Myometrial cell (primary cell): ENCODE data around the genes KLHDC8A, LEMD1, CDK18, SLC45A3, NUCKS1 and FAM72A.

DNA sequence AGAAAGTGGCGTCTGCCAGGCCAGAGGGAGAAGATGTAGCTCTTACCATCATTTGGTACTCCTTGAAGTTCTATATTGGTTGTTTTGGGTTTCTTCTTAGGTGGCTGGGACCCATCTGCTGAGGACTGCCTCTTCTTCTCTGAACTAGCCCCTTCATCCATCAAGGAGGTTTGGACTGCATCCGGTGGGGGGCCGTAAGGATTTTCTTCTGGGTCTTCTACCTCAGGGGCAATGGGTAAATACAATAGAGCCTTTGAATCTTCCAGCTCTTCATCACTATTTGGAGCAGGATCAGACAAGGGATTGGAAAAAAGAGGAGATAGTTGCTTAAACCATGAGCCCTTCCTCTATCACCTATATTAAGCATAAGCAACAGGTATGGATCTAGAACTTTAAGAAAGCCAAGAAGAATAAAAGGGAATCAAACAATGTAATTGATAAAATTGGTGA is 12.4 kb upstream of the TMEM81 start:
- RAMPAGE, long total RNA: no peak

DNA sequence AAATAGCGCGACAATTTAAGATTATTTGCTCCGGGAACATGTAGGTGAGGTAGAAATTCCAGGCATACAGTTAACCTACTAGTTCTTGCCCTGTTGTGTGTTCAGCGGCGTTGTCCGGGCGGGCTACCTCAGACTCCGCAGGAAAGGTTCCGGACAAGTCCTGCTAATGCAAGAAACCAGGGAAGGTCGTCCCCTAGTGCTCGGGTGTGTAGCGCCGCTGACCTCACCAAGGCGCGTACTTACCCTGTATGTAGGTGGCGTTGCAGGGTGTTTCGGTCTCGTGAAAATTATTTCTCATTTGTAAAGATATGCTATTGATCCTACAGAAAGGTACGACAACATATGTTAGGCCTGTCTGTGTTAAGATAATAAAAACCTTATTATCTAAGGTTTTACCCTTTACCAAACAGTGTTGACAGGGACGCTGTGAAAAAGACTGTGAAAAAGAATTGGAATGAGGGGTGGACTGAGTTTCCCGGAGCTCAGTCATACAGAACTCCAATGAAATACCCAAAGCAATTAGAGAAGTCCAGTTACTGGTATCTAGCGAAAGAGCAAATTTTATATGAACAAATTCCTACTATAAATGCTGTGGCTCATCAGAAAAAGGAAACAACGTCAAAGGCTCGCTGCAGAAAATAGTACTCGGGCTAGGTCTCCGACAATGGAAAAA is 523 bp upstream of the RBBP5 start:
- RAMPAGE, long total RNA: no peak

- RAMPAGE, long total RNA: no peak
Observed at GRCh38 chr1:205175407-205176197, 35.9 kb downstream of the DSTYK start.

- RAMPAGE, long total RNA: no peak
Observed at GRCh38 chr1:205284177-205285185, 37.1 kb downstream of the NUAK2 start.

DNA sequence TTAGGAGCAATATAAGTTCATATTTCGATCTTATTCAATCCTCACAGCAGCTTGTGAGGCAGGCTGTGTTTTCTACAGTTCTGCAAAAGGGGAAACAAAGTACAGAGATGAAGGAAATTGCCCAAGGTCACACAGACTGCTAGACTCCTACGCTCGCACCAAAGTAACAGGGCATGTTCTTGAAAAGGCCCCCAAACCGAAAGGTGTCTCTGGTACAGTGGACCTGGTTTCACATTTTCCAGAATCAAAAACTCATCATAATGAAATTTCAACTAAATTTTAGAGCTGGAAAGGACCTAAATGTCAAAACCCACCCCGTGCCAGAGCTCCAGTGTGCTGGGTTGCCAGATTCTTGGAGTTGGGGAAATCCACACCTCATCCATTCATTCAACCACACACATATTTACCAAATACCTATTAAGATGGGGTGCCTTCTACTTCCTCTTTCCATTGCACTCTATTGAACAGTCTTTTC is 922 bp downstream of the NUAK2 start:
- RAMPAGE, long total RNA: no peak

DNA sequence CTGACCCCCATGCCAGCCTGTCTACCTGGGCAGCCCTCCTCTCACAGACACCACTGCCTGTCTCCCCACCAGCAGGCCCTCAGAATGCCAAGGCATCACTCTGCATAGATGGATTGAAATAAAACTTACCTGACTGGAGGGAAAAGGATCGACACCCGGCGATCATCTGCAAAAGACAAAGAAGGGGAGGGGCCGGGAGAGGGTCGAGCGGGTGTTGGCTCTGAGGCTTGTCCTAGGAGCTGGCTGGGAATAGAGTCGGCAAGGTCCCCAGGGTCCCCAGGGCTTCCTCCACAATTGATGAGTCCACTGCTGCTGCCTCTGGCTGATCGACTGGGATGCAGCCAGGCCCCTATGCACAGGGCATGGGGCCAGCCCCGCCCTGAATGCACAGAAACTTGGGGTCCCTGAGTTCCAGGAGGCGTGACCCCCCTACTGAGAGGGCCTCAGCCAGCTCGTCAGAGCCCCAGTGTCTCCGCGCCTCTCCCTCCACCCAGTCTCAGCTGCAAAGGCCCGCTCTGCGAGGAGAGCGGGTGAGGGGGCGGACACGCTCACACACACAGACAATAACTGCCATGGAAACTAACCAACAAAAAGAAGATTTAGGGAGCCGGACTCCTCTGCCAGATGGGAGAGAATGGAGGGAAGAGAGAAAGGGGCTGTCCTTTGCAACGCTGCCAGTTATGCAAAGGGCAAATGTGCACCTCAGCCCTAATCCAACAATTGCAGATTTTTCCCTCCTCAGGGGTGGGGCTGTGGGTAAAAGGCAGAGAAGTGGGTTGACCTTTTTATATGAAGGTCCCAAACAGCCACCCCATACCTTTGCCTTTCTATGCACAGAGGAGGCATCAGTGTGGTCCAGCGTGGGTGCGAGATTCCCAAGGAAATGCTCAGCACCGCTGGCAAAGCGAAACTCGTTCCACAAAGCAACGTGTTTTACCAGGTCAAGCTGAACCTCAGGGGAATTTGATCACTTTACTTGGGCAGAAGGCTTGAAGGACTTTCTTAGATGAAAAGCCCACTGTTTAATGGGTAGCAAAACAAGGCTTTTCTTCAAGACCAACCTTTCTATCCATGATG is at the start of gene KLHDC8A:
Gene KLHDC8A, minus strand, starts transcription at position 519 of the 1,077 bp plus-strand sequence.
- RAMPAGE, long total RNA: no peak

DNA sequence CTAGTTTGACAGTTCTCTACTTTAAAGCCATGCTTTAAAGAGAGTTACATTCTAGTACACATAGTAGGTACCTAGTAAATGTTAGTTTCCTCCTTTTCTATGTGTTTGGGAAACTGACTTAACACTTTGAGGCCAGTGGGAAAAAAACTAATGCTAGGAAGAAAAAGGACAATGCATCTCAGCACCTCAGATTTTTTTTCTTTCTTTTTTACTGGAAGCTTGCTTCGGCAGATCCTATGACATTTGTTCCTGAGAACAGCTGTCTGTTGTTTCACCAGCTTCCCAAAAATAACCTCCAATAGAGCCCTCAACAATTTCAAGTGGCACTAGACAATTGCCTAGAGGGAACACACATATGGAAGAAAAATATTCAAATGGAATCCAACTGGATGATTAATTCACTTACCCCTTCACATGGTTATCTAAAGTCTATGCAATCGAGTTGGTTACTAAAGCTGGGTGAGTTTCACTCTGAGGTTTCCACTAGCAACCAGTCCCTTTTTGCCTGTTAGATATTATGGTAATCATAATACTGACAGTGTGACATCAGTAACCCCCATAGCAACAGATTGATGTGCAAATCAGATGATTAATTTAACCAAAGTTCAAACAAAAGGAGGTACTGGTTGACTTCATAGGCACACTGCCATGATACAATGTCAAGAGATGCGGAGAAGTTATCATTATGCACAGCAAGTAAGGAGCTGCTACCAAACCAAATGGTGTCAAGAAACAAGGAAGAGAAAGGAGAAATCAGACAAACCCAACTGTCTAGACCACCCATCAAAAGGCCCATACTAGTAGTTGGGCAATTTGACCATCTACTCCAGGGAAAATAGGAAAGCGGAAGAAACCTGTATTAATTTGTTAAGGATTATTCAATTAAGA is at the start of gene LEMD1:
Gene LEMD1, minus strand, starts transcription at position 473 of the 888 bp plus-strand sequence.
- RAMPAGE, long total RNA: no peak

DNA sequence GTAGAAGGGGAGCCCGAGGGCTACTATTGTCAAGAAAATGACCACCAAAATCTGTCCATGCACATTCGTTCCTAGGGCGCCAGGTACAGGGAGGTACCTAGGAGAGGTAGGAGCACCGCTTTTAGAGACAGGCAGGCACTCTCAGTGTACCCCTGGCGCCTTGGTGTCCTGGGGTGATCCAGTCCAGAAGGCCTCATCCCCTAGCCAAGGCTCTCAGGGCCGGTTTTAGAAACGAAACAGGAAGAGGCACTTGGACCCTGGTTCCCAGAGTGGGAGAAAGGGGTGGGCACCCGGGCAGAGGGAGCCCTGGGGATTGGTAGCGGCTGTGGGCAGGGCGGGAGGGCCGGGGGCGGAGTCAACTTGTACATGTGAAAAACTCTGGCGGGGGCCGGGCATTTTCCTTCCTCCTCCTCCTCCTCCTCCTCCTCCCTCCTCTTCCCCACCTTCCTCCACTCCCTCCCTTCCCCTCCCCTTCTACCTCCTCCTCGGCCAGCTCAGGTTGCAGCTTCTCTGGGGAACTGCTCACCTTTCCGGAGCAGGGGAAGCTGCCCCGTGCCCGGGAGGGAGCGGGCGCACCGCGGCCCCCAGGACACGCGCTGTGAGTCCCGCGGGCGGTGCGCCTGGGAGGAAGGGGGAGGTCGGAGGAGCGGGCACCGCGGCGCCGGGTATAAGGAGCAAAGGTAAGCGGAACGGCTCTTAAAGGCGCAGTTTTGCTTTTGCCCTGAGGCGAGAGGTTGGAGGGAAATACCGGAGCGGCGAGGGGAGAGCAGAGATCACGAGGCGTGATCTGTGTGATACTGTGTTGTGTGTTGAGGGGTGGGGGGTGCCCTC is at the start of gene CDK18:
Gene CDK18, plus strand, starts transcription at position 471 of the 831 bp plus-strand sequence.
- RAMPAGE, long total RNA: no peak

- RAMPAGE, long total RNA: no peak
Observed at GRCh38 chr1:205612322-205613028, 19.3 kb downstream of the ELK4 start.

- RAMPAGE, long total RNA: no peak
Observed at GRCh38 chr1:205616284-205616970, 15.4 kb downstream of the ELK4 start.

DNA sequence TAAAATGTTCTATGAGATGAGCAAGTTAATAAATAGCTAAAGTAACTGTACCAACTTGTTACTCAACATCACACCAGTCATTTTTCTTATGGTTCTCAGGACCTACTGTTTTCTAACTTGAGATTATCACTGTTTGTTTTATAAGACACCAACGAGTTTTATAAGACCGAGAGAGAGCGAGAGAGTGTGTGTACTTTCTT is 12.4 kb downstream of the ELK4 start:
- RAMPAGE, long total RNA: no peak

DNA sequence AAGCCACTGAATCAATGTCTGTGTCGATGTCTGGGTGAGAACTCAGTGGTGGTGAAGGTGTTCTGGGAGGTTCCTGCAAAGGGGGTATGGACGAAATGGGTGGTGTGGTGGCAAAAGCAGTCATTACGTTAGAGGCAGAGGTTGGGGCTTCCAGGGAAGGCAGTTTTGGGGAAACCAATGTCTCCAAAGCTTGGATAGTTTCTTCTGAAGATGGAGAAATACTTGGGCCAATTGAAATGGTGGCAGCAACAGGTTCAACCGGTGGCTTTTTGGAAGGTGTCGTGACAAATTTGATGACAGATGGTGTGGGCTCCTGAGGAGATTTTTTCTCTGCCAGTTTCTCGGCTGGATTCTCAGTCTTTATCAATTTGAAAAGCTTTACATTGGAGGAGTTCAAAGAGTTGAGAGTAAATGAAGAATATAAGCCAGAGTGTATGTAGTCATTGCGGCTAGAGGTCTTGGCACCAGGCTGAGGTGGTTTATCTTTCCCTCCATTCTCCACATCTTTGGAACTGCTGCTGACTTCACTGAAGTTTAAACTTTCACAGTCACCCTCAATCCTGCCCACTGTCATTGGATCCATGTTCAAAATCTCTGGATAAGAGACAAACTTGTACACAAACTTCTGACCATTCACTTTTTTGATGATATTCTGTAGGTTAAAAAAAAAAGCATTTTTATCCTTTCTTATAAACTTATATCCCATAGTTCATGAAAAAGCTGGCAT is 11.5 kb downstream of the ELK4 start:
- RAMPAGE, long total RNA: no peak

DNA sequence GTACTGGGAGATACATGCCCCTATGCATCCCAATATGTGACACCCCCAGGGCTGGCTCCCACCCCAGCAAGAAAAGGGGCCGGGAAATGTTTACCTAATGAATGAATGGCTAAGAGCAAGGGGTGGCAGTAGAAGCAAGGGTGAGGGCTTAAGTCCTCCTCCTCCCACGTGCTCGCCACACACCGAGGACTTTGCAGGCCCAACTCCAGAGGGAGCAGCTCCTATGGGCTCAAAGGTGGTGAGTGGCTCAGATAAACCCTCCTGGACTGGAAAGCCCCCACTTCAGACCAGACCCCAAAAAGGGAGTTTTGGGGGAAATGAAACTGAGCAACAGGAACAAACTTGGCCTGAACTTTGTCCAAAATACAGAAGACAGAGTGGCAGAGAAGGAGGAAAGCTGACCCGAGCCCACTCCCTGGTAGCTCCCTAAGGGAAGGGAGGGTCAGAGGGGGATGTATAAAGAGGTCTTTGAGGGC is 11.3 kb downstream of the SLC45A3 start:
- RAMPAGE, long total RNA: no peak

DNA sequence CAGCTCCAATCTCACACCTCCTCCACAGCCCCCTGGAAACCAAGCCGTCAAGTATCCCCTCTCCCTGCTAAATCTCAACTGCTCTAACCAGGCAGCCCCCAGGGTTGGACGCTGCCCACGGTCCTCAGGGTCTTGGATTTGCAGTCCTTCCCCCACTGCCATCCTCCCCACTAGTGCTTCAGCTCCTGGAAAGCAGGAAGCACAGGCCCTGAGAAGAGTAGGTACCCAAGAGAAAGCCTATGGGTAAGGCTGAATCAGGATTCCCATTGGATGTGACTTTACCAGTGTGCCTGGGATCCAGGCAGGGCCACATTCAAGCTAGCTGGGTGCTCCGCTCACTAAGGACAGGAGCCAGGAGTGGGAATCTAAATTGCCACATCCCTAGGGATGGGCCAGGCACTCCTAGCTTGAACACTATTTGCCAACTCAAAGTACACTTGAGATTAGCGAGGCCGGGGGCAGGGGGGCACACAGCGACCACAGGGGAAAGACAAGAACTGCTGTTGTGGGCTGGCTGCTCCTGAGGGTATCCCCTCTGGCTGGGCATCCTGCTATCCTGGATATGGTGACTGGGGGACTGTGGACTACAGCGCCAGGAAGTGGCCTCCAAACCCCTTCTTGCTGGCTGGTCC is 4.4 kb downstream of the SLC45A3 start:
- RAMPAGE, long total RNA: no peak

GRCh38 chr1:205680254-205681049 is at the start of gene SLC45A3:
TSS of gene SLC45A3 (minus strand) at chr1:205680509.
- RAMPAGE, long total RNA: no peak

GRCh38 chr1:205719246-205720193 is 30.5 kb downstream of the NUCKS1 start:
- RAMPAGE, long total RNA: no peak

- RAMPAGE, long total RNA: no peak
Observed at GRCh38 chr1:205748061-205748391, 2.0 kb downstream of the NUCKS1 start.

DNA sequence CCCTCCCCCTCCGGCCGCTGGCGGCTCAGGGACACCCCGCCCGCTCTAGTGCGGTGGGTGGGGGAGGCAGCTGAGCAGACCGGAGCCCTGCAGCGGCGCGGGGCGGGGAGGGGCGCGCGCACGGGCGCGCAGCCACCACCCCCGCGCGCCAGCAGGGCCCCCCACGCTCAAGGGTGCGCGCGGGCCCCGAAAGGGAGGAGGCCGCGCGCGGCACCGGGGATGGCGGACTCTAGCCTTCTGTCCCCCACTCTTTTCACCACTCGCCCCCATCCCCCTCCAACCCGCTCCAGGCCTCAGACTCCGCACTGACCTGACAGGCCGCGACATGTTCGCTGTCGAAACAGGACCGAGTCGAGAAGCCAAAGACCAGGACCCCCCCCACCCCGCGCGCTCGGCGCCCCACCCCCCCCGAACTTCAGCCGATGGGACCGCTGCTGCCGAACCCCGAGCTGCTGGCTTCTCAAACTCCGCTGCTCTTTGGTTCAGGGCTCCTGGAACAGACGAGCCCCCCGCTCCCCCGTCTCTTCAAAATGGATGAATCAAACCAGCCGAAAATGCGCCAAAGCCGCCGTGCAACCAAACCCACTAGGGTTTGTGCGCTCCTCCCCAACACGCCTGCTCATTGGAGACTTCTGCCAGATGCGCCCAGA is at the start of gene NUCKS1:
Gene NUCKS1, minus strand, starts transcription at position 536 of the 650 bp plus-strand sequence.
- RAMPAGE, long total RNA: start-site peak on the minus strand centred at position 359 of the sequence, 69 bp wide, 64 and 17 reads in 2 replicates

DNA sequence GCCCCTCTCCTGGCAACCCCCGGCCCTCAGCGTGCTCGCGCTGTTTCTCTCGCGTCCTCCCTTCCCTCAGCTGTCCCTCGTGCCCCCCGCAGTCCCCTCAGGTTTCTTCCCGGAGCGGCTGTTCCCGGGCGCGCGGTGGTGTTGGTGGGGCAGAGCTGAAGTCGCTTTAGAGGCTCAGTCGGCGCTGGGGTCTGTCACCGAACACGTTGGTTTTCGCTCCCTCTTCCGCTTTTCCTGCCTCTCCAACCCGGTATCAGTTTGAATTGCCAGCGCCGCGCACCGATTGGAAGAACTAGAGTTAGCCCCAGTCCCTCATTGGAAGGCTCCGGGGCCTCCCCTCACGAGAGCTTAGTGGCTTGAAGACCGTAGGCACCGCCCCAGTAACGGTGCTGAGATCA is at the start of gene FAM72A:
Gene FAM72A, minus strand, starts transcription at position 205 of the 398 bp plus-strand sequence.
- RAMPAGE, long total RNA: no peak

DNA sequence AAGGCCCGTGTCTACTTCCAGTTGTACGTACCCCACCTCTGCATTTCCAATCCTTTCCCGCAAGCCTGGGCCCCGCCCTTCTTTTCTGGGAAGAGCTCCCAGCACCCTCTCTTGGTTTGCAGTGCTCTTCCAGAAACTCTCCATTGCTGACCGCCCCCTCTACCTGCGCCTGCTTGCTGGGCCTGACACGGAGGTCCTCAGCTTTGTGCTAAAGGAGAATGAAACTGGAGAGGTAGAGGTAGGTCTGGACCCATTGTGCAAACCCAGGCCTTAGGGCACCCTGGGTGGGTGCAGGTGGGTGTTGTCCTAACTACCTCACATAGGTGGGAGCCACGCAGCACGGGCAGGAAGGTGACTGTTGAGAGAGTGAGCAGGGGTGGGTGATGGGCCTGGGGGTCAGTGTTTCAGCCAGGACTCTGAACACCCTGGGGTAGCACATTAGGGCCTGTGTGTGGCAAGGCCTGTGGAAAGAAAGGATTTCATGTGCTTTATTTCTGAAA is 27.2 kb downstream of the EIF2D start:
- RAMPAGE, long total RNA: no peak